Epithelial cell of alveolus of lung (primary cell): ENCODE measurements around the genes ATP2B1, DCN and EEA1.

DNA sequence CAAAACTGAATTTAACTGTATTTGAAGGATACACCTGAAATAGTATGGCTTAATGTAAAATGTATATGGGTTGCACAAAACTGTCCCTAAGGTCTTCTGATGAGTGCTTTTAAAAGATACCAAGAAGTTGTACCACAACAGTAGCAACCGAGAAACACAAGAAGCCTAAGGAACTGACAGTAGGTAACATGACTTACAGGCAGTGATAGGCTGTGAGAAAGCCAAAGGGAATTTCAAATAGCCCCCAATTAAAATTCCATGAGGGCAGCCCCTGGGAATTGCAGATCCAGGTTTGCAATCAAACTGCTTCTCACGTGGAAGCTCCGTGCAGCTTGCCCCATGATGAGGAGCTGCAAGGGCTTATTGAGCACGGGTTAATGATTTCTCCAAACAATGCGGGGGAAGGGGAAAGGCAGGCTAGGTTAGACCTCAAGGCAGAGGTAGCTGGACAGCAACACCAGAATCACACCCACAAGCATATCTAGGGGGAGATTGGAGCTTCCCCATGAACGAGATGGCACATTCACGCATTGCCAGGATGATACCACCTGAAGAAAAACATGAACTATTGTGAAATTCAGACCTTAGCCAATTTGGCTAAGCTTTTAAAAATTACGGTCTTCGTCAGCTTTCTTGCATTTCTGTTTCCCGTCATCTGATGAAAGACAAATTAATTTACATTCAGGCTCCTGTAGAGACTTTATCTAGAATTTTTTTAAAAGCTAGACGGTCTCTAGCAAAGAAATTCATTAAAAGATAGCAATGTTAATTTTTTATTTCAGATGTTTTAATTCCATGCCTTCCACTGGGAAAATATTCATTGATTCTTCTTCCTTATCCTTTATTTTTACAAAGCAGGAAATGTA, 5.0 kb upstream of the DUSP6 start:
- RAMPAGE, long total RNA, result no peak
- RRBS, result no CpG with 5 or more reads among the region's 11 CpGs

GRCh38 chr12:89634732-89635378, 73.8 kb downstream of the ATP2B1 start:
- RAMPAGE, long total RNA, result no peak
- RRBS, result no CpG with 5 or more reads among the region's 5 CpGs

DNA sequence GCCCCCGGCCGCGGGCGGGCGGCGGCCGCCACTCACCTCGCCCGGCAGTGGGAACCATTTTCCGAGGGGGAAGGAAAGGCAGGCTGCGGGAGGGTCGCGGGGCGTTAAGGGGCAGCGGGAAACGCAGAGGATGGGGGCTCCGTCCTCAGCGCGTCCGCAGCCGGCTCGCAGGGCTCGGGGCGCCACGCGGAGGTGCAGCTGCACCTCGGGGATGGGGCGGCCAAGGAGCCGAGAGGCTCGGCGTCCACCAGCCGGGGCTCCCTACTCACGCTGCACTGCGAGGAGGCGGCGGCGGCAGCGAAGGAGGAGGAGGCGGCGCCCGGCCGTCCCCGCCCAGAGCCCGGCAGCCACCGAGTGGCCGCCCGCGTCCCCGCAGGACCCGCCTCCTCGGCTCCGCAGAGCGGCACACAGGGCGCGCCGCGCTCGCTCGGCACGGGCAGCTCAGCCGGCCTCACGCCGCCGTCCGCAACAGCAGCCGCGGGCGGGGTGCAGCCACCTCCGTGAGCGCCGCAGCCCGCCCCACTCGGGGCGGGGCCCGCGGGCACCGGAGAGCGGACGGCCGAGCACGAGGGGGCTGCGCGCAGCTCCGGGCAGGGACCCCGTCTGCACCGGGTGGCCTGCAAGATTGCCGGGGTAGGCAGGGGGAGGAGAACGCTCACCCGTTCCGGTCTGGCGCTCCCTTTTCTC, at the start of gene ATP2B1:
TSS of gene ATP2B1 (minus strand) at position 279 of the 687 bp plus-strand sequence.
- RAMPAGE, long total RNA, result start-site peak on the minus strand centred at position 270 of the sequence, 19 bp wide, 582 and 156 reads in 2 replicates
- RRBS, result 2% methylated on average over 43 of the region's 91 CpGs

DNA sequence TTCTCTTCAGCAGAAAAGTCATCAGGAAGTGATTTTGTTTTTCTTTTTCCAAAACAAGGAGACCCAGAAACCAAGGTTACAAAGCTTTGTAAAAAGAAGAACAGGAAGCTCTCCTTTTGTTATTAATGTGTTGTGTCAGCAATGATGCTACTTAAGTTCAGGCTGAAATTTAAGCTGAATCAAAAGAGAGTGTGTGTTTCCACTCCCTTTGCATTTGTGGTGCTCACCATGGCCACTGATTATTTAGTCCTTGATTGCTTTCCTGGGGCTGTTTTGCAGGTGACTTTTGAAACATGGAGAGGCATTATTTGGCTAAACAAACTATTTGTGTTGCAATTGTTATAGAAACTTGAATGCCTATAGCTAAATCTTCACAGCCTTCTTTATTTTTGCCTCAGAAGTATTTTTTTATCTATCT, 155.4 kb upstream of the ATP2B1 start:
- RAMPAGE, long total RNA, result no peak

- RAMPAGE, long total RNA, result no peak
- RRBS, result no CpG with 5 or more reads among the region's 1 CpG
Measured at GRCh38 chr12:89927501-89927946, 218.9 kb upstream of the ATP2B1 start.

DNA sequence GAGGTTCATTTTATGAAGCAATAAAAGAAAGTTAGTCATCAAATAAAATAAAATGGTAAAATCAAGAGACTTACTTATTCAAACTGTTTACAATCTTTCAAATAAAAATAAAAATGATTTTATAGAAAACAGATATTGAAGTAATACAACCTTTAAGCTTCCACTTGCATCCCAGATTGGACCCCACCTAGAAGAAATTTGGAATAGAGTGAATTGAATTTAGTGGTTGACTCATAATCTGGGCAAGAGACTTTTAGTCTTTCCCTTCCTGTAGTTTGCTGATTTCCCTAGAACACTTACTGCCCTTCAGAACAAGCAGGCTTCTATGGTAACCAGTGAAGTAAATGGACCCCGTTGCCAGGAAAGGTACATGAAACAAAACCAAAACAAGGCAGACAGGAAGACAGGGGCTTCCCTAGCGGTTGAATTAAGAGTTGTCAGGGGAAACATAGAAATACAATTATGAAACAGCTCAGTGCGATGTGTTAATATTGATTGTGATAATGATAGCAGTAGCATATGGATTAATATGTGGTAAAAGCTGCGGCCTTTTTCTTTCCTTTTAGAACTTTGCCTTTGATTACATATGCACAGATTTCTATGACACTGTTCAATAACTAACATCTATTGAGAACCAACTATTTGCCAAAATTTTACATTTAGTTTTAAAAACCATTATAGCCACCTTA, 241.2 kb upstream of the ATP2B1 start:
- RAMPAGE, long total RNA, result no peak
- RRBS, result no CpG with 5 or more reads among the region's 4 CpGs

DNA sequence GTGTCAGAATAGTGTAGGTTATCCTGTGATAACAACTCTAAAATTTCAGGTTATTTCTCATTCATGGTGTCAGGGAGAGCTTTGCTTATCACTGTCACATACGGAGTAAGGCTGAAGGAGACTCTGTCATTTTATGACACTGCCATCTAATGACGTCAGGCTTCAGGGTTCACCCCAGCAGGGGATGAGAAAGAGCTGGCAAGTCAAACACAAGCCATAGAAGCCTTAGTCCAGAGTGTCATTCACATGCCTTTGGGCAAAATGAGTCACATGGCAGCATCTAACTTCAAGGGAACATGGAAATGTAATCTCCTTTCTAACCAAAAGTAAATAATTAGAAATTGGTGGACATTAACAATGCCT, 242.6 kb upstream of the ATP2B1 start:
- RAMPAGE, long total RNA, result no peak
- RRBS, result no CpG with 5 or more reads among the region's 2 CpGs

GRCh38 chr12:90501798-90502154, 453.2 kb downstream of the CCER1 start:
- RAMPAGE, long total RNA, result no peak
- RRBS, result no CpG with 5 or more reads among the region's 2 CpGs

GRCh38 chr12:91182490-91183340, at the start of gene DCN:
DCN (minus strand) TSS chr12:91182817.
- RAMPAGE, long total RNA, result start-site peak on the minus strand at chr12:91182685-91182881, 1,775 and 55 reads in 2 replicates
- RRBS, result no CpG with 5 or more reads among the region's 6 CpGs

GRCh38 chr12:91225183-91225765, 42.7 kb upstream of the DCN start:
- RAMPAGE, long total RNA, result no peak
- RRBS, result no CpG with 5 or more reads among the region's 3 CpGs

DNA sequence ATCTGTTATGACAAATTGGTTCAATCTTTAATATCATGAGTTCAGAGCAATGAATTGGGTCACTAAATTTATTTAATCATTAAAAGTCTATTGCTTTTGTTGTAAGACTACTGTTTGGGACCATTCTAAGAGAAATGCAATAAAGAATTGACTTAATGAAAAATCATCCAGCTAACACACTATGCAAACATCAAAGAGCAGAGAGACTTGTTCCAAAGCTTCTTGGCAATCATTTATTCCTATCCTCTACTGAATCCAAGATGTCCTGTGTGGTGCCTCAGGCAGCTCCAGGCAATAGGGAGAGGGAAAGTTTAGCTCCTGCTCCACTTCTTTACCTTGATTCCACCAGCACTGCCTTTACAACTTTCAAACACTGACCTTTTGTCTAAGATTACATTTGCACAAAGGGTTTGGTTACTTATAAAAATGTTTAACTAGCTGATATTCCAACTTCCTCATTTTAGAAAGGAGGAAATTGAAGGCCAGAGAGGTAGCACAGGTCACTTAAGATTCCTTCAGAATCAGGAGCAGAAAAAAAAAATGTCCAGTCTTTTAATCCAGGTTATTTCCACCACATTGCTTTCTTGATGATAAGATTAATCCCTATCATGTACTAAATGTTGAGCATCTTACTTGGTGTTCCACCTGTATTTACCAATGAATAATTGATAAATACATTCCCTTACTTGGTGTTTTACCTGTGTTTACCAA, 192.8 kb downstream of the BTG1 start:
- RAMPAGE, long total RNA, result no peak

- RAMPAGE, long total RNA, result no peak
- RRBS, result no CpG with 5 or more reads among the region's 2 CpGs
Measured at GRCh38 chr12:92088810-92089120, 56.9 kb downstream of the BTG1 start.

- RAMPAGE, long total RNA, result no peak
- RRBS, result no CpG with 5 or more reads among the region's 5 CpGs
Measured at GRCh38 chr12:92149606-92149805, 3.9 kb upstream of the BTG1 start.

DNA sequence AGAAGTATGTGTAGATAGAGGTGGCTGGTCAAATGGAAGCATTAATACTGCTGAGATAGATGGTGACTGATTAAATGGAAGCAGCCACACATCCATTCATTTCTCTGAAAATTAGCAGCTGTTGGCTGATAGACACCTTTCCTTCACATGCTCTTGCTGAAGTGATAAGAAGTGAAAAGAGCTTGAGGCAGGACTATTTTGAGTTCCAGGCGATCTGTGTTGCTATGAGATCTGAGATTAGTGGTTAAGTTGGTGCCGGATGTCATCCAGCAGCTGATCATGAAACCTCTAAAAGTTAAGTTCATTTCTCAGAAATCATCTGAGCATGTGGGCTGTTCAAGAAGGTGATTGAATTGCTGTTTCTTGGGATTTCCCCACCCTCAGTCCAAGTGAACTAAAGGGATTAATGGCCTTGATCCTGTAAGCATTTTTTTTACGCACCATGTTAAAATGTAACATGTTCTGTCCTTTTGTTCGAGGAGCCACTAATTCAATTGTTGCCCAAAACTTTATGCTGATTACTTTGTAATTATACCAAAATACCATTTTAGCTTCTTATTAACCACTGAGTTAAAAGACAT, 258.2 kb upstream of the BTG1 start:
- RAMPAGE, long total RNA, result no peak
- RRBS, result no CpG with 5 or more reads among the region's 4 CpGs

GRCh38 chr12:92502711-92503343, 200.0 kb upstream of the PLEKHG7 start:
- RAMPAGE, long total RNA, result no peak
- RRBS, result no CpG with 5 or more reads among the region's 4 CpGs

- RAMPAGE, long total RNA, result no peak
- RRBS, result no CpG with 5 or more reads among the region's 1 CpG
Measured at GRCh38 chr12:92780121-92780470, 77.3 kb downstream of the PLEKHG7 start.

DNA sequence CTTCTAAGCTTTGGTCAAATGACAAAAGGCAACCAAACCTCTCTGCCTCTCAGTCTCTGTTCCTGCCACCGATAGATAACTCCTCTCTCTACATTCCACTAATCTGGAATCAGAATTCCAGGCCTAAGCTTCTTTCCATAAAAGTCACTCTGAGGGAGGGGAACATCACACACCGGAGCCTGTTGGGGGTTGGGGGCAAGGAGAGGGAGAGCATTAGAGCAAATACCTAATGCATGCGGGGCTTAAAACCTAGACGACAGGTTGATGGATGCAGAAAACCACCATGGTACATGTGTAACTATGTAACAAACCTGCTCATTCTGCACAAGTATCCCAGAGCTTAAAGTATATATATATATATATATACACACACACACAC, 108.7 kb downstream of the EEA1 start:
- RAMPAGE, long total RNA, result no peak
- RRBS, result no CpG with 5 or more reads among the region's 4 CpGs

GRCh38 chr12:92842207-92842848, 86.8 kb downstream of the EEA1 start:
- RAMPAGE, long total RNA, result no peak
- RRBS, result no CpG with 5 or more reads among the region's 2 CpGs

DNA sequence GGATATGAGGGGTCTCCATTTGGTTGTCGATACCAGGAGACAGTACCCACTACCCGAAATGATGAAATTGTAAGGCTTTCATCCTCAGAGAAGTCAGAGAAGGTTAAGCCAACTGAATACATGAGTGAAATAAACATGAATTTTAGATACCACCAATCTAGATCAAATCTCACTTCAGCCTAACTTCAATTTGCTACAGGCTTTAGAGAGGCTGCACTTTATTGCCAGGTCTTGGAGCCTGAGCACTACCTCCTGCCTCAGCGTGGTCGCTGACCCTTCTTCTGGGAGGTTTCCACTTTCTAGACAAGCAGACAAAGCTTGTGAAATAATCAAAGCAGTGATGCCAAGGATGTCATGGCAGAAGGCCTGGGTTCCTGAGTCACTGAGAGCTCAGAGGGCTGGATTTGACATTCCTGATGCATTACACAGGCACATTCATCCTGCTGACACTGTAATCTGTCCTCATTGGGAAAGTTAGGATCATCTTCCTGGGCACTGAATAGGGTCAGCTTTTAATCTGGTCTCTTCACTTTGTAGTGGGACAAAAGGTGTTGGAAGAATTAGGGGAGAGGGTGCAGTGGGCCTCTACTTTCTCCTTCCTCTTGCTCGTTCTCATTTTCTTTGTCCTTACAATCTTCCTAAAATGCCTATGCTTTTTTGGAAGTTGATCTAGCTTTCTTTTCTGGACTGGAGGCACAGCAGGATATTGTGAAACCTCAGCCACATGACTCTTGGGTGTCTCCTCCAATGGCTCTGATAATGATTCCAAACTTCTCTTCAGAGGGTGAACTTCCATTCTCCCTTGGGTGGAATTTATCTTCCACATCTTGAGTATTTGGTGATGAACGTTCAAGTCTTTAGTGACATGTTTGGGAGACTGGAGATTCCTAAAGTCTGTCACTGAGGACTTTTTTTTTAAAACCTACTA, 29.7 kb downstream of the EEA1 start:
- RAMPAGE, long total RNA, result no peak
- RRBS, result no CpG with 5 or more reads among the region's 6 CpGs

- RAMPAGE, long total RNA, result no peak
- RRBS, result 1% methylated on average over 64 of the region's 107 CpGs
Measured at GRCh38 chr12:92928400-92929401, at the start of gene EEA1. EEA1 (minus strand) TSS chr12:92929295.